ENCODE measurements around a stretch of chr6.

DNA sequence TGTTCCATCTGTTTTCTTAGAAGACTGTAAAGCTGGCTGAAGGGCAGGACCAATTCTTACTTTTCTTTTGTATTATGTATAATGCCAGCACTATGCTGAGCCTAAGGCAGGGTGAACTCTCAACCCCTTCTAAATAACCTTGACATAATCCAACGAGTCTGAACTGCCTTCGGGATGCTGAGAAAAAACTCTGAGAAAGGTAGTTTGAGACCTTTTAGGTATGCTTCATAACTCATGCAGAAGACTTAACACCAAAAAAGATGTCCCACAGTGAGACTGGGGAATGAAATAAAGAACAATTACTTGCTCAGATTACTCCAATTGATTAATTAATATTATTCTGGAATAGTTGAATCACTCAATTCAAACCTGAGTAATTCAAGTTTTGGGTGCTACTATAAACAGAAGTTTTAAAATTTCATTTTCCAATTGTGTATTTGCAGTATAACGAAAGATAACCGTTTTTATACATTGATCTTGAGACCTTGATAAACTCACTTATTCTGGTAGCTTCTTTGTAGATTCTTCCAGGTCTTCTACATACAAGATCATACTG lies 19.1 kb upstream of the ZBTB2 start:
- RRBS, result no CpG with 5 or more reads among the region's 4 CpGs

GRCh38 chr6:151412397-151413031 lies 21.2 kb upstream of the ZBTB2 start:
- RRBS, result no CpG with 5 or more reads among the region's 6 CpGs

DNA sequence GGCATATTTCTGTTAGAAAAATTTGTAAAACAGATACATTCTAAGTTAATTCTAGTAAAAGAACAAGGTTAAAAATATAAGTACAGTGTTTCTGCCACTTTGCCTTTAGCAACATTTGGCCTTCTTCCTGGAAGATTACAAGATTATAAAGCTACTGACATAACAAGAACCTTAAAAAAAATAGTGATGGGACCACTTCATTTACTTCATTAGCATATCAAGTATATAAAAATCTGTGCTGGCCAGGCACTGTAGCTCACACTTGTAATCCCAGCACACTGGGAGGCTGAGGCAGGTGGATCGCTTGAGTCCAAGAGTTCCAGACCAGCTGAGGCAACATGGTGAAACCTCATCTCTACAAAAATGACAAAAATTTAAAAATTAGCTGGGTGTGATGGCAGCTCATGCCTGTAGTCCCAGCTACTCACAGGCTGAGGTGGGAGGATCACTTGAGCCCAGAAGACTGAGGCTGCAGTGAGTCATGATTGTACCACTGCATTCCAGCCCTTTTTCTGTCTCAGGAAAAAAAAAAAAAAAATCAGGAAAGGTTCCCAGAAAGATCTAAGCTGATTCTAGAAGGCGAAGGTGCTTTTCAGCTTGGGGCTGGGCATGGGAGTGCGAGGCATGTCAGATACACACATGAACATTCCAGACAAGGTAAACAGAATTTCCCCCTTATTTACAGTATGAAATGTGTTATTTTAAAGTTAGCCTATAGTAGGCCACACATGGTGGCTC lies 5.9 kb downstream of the RMND1 start:
- RRBS, result no CpG with 5 or more reads among the region's 3 CpGs

- RRBS, result no CpG with 5 or more reads among the region's 20 CpGs
These were observed 1.3 kb downstream of the RMND1 start for GRCh38 chr6:151450581-151451141.

GRCh38 chr6:151490777-151491460 lies 2.9 kb upstream of the CCDC170 start:
- RRBS, result no CpG with 5 or more reads among the region's 10 CpGs

DNA sequence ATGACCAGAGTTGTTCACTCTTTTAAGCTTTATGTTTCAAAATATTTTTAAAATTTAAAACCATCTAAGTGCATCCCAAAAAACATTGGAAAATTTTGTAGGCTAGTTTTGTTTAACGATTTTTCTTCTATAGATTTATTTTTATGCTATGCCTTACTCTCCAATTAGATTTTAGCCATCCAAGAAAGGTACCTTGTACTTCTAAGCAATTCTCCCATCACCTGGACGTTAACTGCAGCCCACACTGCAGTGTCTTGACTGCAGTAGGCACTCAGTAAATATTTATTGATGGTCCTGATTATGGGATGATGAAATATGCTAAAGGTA lies 149.6 kb upstream of the ESR1 start:
- RRBS, result no CpG with 5 or more reads among the region's 2 CpGs

DNA sequence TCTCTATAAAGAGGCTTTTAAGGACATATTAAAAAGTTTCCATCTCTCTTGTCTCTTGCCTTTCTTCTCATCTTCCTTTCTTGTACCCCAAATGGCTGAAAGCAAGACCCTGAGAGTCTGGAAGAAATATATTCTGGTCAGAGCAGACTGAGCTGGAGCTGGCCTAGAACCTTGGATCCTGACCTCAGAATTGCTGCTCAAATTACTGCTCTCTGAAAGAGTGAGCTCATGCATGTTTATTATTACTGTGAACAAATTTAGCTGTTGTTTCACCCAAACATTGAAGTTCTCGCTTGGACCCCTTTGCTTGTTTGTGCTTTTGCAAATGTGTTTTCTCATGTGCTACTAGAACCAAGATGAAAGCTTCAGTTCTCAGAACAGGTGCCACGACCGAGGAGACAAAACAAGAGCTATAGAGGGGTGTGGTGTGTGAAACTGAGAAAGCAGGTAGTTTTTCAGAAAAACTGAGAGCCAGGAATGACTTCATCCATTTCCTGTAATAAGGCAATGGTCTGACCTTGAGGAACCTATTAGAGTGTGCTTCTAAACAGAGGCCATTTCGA lies 50.0 kb upstream of the ESR1 start:
- RRBS, result no CpG with 5 or more reads among the region's 4 CpGs

- RRBS, result 51% methylated on average over 8 of the region's 21 CpGs
These were observed 1.4 kb downstream of the ESR1 start for GRCh38 chr6:151808814-151809372.

DNA sequence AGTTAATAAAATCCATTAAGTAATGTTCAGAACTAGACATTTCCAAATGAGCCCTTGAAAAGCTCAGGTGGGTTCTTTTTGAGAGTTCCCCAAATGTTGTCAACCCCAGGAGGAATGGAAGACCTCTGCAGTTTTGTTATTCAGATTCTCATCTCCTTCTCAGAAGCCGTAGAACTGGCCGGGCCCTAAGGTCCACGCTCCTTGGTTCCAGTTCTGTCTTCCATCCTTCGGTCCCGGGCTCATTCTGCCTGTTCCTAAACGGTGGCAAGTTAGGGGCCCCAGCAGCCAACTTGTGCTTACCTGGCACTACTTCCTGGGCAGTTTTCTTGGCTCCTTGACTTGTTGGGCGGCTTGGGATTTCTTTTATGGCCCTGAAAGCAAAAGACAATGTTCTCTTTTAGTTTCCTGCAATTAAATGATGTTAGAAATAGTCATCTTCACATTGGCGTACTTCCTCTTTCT lies 6.4 kb downstream of the ESR1 start:
- RRBS, result 77% methylated on average over 4 of the region's 8 CpGs

DNA sequence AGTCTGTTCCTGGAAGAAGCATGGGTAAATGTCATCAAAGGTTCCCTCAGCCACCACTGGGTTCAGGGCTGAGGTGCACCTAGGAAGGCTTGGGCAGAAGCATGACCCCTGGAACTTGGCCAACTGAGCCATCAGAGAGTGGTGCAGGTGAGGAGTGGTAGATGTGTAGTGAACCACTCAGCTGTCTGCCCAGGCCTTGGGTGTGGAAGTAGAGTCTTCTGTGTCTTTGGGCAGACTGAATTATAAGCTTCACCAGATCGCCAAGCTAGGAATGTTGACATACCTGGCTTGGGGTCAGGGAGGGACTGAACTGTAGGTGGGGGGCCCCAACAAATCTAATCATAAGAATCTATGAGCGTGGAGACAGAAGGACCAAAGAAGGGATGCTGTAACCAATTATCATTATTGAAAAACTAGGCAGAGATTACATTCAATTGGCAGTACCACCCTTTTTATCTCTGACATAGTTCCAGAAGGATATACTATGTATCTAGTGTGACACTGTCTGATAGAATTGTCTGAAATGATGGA lies 102.2 kb downstream of the ESR1 start:
- RRBS, result no CpG with 5 or more reads among the region's 2 CpGs

GRCh38 chr6:152184742-152185850 lies 377.6 kb downstream of the ESR1 start:
- RRBS, result no CpG with 5 or more reads among the region's 13 CpGs

DNA sequence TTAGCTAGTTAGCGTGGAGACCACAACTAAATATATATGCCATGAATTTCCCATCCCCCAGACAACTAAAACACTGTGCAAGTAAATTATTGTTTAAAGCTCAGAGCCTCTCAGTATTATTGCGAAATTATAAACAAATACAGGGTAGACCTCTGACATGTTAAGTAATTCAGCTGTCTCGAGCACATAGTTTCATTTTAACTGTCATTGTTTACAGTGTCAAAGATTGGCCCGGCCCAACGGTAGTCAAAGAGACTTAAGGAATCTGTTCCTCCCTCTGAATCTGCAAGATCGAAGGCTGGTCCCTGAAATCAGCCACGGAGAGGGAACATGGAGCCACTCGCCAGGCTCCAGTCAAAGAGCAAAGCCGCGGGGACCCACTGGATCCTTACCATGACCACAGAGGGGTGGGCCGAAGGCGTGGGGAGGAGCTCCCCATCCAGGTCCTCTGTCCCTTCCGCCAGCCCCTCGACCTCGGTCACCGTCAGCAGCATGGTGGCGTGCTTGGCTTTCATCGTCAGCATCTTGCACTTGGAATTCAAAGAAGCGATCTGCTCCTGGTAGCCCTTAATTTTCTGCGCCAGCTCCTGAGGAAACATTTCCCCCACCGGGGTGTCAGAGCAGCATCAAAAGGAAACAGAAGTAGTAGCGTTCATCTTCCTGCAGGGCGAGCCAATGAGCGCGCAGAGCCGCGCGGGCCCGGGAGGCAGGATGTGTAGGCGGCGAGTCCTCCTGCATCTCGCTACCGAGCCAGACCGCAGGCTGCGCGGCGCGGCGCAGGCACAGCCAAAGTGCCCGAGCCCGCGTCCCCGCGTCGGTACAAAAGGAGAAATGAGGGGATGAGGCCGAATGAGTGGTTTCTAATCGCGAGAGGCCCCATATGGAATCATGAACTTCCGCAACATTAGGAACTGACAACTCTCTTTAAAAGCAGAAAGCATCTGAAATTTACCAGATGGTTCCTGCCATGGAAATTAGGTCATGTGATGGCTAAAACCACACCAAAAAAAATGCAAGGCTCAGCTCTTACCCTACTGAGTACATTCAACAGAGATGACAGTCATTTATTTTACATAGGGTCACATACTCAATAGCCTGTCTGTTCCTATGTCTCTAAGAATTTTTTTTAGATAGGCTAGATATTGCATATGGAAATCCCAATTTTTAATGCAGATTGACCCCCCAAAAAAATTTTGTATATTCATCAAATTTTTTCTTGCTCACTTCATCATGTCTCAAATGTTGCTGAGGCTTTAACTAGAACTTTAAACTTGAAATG lies 335.2 kb downstream of the SYNE1 start:
- RRBS, result 0% methylated on average over 8 of the region's 49 CpGs

- RRBS, result no CpG with 5 or more reads among the region's 12 CpGs
These were observed 209.0 kb downstream of the SYNE1 start for GRCh38 chr6:152428024-152428639.

DNA sequence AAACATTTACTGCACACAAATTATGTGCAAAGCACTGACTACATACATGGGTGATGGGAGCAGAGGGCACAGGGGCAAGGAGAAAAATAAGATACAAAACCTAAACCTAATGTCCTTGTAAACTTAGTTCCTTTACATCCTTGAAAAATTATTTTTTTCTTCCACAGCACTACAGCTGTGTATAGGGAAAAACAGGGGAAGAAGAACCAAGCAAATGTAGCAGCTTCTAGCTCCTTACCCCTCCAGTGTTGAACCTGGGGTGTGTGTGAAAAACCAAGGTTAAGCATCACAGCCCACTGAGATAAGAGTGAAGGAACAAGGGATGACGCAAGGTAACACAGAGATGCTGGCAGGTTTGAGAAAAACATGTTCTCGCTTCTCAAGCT lies 71.2 kb downstream of the SYNE1 start:
- RRBS, result no CpG with 5 or more reads among the region's 2 CpGs

- RRBS, result no CpG with 5 or more reads among the region's 7 CpGs
These were observed 64.8 kb downstream of the SYNE1 start for GRCh38 chr6:152572222-152572845.

- RRBS, result 75% methylated on average over 5 of the region's 14 CpGs
These were observed 151.5 kb upstream of the RGS17 start for GRCh38 chr6:153282543-153282939.

GRCh38 chr6:154509716-154510485 lies 584 bp downstream of the CNKSR3 start:
- RRBS, result 2% methylated on average over 36 of the region's 68 CpGs

DNA sequence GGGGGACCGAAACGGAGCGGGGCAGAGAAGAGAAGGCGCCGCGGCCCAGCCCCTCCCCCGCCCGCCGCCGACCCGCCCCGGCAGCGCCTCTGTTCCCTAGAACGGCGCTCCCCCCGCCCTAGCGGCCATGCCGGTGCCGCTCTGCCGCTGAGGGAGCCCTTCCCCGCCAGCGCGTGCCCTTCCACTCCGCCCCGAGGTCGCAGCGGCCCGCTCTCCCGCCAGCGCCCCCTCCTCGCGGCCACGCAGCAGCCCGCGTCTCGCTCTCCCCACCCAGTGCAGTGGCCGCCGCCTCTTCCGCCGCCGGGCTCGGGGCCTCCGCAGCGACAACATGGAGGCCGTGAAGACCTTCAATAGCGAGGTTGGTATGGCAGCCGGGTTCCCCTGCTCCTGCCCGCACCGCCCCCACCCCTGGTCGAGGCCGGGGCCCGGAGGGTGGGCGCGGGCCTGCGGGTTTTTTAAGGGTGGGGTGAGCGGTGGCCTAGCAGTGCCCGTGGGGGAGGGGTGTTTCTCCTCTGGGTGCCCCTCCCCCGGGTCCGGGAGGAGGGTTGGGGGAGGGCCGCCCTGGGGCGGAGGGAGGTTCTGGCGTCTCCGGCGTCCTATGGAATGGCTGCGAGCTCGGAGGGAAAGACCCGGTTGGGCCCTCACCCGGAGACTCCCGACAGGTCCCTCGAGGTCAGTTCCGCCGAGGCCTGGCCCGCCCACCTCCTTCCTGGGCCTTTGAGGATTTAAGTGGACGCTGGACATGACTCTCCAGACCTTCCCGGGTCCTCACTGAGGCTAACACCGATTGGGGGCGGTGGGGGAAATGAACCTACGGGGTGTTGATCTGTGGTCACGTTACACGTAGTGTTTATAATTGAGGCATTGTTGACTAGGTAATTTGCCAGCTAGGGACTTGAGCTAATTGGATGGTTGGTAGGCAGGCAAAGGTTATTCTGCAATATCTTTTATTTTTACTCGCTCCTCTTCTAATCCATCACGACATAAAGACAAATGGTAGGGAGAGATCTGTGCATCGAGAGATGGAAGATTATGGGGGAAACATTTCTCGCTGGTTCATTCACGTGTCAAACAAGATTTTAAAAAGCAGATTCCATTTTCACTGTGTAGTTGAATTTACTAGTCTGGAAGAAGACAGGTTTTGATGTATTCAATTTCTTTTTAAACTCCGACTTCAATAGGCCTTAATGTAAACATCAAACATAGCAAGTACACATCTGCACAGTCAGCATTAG lies 774 bp downstream of the SCAF8 start:
- RRBS, result 1% methylated on average over 32 of the region's 86 CpGs

DNA sequence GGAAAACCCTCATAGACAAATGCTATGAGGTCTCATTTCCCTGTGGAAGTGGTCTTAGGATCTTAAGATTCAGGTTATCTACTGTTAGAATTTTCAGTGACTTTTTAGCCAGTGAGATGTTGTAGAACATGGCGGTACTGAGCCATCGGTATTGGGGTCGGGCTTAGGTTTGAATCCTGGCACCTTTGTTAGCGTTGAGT lies 118.7 kb upstream of the CLDN20 start:
- RRBS, result no CpG with 5 or more reads among the region's 4 CpGs

DNA sequence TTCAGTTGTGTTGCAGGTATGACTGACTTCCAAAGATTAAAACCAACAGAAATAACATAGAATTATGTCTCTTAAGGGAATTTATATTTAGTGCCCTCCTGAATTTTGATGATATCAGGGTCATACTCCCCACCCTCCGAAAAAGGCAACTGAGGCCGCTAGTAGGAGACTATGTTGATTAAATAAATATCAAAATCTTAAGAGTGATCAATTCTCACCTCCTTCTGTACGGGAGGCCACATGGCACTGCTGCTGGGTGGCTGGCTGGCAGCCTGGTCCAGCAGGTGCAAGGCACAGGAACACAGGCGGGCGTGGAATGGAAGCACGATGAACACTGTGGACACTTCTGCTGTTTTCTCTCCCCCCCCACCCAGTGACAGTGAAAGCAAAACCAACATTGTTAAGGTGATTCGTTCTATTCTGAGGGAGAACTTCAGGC lies 9.7 kb upstream of the CLDN20 start:
- RRBS, result no CpG with 5 or more reads among the region's 7 CpGs

All from GM19239 (cell line).